Progenitor cell of endocrine pancreas (in vitro differentiated cells): ENCODE measurements around a stretch of chr6.

- PRO-cap: no peak
Measured at GRCh38 chr6:10485775-10486240, 35.3 kb upstream of the GCNT2 start.

GRCh38 chr6:10491939-10492366 is 29.2 kb upstream of the GCNT2 start:
- PRO-cap: no peak

GRCh38 chr6:10524695-10525099 is 3.5 kb downstream of the GCNT2 start:
- PRO-cap: no peak

DNA sequence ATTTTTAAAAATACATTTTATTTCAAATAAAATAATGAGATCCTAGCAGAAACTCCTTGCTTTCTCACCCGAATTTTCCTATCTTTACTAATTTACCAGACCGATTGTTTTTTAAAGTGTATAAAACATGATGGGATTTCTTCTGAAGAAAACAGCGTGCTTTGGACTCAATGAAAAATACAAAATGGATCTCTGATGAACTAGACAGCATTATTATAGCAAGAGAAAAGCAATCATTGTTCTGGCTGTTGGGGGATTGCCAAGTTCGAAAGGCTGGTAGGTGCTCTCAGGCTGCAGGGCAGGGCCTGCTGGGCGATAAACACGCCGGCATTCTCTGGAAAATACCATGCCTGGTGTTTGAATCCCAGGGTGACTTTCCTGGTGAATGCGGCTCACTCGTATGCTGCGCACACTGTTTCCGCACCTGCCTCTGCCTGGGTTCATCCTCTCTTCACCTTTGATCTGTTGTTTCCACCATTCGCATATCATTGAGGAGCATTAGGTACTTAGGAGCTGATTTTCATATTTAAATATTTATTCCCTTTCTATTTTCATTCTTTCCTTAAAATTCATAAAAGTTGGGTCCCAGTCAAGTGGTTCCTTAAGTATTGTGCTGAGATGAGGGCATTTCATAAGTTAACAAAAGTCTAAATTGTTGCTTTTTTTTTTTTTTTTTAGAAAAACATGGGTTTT is 37.4 kb downstream of the GCNT2 start:
- PRO-cap: no peak

DNA sequence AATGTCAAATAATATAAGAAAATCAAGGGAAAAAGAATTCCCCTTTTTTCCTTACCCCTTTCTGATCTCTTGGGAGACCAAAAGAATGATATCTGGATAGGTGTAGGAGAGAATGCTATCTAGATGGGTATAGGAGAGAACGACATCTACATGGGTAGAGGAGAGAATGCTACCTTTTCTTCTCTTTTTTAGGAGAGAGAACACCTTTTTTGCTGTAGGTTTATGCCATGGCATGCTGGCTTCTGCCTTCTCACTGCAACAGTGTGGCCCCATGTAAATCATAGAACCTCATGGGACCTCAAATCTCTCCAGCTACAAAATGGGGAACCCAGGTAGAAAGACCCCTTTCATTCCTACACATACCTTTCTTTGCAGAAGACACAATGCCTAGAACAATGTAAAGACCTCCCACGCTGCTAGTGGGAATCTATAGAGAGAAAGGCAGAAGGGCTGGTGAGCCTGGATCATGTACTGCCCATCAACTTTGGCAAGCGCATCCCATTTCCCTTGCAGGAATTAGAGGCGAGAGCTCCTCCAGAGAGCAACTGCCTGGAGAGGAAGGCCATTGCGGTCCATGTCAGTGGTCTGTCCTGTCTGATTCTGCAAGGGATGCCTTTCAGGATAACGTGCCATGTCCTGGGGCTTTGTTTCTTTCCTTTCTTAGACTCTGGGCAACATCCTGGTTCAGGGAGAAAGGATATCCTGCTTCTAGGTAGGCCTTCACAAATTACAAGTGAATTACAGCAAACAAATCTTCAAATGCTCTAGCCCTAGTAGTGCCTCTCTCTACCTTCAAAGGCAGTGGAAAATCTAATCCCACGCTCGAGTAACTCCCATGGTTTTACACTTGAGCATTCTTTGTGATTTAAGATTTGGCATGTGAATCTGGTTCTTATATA is 38.3 kb downstream of the GCNT2 start:
- PRO-cap: no peak

- PRO-cap: no peak
Measured at GRCh38 chr6:10721317-10721832, 1.5 kb upstream of the TMEM14C start.

DNA sequence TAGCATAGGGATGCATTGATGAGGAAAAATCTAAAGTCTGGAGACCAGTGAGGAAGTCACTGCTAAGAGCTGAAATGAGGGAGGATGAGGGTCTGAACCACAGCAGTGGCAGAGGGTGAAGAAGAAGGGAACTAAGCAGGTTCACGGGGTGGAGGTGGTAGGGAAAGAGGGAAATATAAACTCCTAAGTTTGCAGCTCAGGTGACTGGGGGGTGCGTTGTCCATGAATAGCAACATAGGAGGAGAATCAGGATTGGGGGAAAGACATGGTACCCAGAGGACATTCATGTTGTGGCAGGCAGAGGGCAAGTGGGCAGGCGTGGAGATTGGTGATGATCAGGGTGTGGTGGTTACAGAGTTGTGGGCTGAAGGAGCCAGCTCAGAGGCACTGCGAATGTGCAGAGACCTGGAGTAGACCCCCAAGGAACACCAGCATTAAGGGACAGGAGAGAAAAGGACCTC is 23.2 kb downstream of the TMEM14B start:
- PRO-cap: no peak

GRCh38 chr6:11087875-11088233 is 5.8 kb upstream of the SMIM13 start:
- PRO-cap: no peak

GRCh38 chr6:11194874-11195192 is 37.6 kb downstream of the NEDD9 start:
- PRO-cap: no peak

GRCh38 chr6:11217286-11217980 is 15.0 kb downstream of the NEDD9 start:
- PRO-cap: no peak

- PRO-cap: no peak
Measured at GRCh38 chr6:11273455-11273879, 41.0 kb upstream of the NEDD9 start.

GRCh38 chr6:11315906-11316739 is 83.7 kb upstream of the NEDD9 start:
- PRO-cap: no peak

DNA sequence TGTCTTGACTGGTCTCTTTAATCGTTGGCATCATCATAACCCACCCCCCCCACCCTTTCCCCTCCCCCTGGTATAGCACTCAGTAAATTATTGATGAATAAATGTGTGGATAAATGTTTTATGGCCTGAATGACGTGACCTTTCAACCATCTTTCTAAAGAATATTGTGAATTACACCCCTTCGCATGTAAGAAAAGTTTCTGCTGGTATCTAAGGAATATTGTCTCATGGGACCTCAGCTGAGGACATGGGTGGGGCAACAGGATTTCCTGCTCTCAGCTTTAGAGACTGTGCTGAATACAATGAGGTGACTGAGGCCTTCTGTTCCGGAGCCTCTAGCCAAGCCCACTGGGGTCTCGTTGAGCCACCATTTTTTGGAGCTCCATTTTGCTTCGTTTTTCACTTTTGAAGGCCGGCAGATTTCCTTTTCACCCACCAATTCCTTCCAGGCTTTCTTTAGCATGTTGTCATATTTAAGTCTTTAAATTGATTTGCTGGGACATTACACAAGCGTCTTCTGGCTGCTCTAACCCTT is 124.3 kb upstream of the NEDD9 start:
- PRO-cap: no peak

DNA sequence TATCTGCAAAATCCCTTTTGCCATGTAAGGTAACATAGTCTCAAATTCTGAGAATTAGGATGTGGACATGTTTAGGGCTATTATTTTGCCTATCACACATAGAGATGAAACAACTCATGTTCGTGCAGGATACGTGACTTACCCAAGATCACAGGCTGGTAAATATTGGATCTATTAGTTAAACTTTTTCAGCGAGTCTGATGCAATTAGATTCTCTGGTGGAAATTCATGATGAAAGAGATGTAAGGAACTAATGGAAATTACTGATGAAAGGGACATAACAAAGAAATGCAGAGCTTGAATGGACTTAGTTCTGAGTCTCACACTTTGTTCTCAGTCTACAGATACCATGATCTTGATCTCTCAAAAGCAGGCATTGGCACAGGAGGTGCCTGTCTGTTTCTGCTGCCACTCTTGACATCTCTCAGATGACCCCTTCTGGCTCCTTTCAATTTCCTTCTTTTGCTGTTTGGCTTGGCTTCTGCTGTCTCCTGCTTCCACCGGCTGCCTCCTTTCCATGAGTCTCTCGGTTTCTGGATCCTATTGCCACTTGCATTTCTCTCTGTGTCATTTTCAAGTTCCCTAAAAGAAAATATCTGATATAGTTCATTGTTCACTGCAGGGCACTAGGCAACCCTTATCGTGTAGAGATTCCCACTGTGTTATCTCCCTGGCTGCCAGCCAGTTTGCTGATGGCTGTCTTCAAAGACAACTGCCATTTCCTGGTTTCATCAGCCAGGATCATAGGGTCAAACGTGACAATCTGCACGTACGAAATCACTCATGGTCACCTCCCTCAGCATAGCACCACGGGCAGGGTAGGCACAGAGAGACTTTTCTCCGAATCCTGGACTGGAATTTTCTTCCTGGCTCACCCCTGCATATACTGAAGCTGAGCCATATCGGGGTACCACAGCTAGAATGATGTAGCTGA is 144.8 kb upstream of the TMEM170B start:
- PRO-cap: no peak

DNA sequence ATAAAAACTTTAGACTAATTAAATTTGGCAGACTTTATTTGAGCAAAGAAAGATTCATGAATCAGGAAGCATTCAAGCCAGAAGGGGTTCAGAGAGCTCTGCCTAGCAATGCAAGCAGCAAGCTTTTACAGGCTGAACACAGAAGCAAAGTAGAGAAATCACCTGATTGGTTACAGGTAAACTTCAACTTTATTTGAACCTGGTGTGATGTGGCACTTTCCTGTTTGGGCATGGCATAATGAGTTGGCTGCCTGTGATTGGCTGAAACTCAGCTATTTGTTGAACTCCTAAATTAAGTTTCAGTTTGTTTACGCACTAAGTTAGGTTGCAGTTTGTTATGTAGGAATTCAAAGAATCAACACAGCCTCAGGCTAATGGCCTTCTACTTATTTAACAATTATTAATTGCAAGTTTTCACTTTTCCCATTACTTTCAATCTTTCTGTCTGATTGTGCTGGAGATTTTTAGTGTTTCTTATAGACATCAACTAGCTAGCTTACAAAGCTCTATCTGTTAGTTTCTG is 122.9 kb upstream of the TMEM170B start:
- PRO-cap: no peak

DNA sequence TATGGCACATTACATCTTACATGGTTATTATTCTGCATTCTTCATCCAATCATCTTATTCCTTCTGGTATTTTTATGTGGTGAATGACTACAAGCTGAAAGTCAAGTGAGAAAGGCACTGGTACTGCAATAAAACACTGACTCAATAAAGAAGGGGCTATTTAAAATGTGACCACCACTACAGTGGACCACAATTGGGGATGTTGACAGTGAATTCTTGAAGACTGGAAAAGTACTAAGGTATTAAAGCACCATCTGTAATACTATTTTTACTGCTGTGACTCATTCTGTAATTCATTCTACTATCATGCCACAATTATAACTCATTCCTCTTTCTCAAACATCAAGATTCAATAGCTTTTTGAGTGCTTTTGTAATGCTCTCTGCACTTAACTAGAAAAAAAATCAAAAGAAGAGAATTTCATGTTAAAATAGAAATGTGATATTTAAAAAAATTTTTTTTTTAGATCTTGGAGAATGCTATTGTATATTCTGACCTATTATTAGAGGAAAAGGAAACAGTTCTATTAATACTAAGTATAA is 104.8 kb upstream of the TMEM170B start:
- PRO-cap: no peak

GRCh38 chr6:11542925-11543166 is 5.3 kb downstream of the TMEM170B start:
- PRO-cap: no peak

DNA sequence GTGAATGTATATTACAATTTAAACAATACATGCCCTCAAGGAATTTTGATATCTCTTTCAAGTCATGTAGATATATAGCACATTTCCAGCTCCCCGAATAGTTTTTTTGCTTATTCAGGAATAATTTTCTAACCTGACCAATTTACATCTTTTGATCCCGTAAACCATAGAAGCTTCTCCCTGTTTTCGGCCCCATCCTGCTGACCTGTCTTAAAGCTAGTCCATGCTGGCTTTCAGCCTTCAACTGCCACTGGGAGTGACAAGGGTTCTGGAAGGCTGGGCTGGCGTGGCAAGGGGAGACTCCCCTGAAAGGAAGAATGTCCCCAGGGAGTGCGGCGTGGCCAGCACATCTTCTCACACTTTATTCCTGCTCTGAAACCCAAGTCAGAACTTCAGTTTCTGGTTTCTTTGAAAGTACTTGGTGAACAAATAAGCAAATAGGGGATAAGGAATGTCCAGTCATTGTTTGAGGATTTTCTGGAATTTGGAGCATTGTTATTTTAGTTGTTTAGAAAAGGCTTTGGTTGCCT is 71.6 kb downstream of the TMEM170B start:
- PRO-cap: no peak

DNA sequence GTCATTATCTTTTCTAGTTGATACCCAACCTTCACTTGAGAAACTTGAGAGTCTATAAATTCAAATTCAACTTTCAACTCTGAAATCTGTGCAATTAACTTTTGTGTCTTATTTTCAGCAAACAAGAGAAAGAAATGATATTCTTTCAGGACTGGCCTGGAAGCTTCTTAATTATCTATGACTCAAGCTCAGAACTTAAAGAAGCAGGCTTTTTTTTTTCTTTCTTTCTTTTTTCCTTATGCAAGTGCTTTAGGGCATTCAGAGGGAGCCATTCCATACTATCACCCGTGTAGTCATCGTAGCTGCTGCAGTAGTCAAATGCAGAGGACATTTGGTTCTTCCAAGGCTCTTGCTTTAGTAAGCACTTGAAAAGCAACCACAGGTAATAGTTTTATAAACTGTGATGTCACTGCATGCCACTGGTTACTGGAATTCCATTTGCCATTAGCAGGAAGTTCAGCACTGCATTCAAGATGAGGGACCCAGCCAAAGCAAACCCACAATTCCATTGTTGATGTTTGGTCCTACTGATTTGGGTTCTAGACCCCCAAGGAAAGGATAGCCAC is 92.9 kb downstream of the ADTRP start:
- PRO-cap: no peak

DNA sequence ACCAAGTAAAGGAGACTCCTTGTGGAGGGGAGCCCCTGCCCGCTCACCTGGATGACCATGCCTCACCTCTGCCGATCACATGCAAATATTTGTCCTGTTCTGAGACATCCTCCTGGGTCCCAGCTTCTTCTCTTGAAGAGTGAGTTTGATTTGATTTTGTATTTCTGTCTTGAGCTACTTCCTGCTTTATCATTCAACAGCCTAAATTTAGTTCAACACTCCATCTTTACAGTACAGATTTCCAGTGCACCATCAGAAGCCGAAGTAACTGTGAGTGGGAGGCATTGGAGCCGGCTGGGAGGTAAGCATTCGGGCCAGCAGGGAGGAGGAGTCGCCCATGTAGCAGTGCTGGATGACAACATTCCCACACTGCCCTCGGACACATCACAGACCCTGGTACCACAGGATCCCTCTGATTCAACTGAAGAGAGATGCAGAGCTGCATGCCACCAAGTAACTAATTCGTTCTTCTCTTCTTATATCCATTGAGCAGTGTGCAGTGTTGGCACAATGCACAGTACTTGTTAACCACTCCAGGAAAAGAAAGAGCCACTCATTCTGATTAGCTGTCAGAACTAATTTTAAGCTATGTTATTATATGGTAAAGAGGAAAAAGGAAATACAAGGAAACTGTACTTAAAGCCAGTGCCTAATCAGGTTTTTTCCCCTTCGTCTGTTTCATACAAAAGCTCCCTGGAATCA is 32.2 kb upstream of the ADTRP start:
- PRO-cap: no peak